ENCODE data around the gene PARP12.

DNA sequence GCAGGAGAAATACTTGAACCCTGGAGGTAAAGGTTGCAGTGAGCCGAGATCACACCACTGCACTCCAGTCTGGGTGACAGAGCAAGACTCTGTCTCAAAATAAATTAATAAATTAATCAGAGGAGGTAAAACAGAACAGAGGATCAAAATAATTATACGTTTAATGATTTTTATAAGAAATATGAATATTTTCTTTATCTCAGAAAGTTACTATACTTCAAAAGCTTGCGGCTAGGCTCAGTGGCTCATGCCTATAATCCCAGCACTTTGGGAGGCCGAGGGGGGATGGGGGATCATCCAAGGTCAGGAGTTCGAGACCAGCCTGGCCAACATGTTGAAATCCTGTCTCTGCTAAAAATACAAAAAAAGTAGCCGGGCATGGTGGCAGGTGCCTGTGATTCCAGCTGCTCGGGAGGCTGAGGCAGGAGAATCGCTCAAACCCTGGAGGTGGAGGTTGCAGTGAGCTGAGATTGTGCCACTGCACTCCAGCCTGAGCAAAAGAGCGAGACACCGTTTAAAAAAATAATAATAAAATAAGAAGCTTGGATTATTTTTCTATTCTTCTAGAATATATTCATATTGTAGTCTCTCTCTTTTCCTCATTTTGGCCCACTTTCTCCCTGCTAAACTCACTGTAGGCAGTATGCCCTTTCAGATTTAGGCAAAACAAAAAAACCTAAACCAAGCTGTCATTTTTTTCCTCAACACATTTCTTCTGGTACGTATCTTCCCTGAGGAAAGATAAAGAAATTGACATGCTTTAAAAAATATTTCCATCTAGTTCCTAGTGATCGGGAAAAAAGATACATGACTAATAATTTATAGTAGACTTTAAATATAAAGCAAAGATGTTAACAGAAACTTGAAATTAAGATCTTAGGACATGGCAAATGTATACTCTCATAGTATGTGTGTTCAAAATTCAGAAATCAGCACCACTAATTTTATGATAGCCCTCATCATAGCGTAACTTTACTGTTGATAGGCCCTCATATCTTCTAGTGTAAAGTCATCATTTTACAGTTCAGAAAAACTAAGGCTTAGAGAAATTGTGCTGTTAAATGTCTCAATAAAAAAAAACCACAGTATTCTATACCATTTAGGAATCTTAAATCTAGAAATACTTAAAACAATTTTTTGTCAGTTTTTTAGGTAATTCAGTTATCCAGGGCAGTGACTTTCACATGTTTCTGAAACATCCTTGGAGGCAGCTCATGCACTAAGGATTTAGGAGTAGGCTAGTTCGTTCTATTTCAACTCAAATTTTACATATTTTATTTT, 20.8 kb downstream of the LUC7L2 start:
- PRO-cap: no peak
- RAMPAGE, long total RNA, 4 experiments: no peak in any of the 4 experiments

DNA sequence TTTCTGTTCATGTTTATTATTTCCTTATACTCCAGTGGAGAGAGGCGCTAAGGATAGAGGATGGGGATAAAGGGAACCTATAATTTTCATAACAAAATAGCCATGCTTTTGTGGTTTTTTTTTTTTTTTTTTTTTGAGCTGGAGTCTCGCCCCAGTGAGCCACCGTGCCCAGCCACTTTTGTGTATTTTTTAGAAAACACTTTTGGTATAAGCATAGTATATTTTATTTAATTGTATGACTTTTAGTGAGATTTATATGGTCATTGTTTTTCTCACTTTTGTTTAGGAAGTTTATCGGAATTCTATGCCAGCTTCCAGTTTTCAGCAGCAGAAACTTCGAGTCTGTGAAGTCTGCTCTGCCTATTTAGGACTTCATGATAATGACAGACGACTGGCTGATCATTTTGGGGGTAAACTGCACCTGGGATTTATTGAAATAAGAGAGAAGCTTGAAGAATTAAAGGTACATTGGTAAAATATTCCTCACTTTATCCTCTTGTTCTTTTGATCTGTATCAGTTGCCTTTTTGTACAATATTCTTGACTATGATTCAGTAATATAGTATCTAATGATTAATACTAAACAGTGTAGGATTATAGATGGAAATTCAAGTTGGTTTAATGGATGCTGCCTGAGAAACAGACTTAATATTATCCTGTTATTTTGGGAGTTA, 47.3 kb downstream of the LUC7L2 start:
- PRO-cap: no peak
- RAMPAGE, long total RNA, 4 experiments: no peak in any of the 4 experiments

DNA sequence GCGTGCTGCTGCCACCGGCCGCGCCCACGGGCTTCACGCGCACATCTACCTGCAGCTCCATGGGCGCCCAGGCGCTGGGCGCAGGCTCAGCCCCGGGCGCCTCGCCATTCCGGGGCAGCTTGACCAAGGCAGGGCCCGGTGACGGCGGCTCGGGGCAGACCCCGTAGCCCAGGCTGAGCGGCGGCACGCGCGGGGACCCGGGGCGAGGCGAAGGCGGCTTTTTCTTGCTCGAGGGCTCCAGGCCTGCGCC, 329 bp downstream of the KLRG2 start:
- PRO-cap: no peak
- RAMPAGE, long total RNA, 4 experiments: no peak in any of the 4 experiments

DNA sequence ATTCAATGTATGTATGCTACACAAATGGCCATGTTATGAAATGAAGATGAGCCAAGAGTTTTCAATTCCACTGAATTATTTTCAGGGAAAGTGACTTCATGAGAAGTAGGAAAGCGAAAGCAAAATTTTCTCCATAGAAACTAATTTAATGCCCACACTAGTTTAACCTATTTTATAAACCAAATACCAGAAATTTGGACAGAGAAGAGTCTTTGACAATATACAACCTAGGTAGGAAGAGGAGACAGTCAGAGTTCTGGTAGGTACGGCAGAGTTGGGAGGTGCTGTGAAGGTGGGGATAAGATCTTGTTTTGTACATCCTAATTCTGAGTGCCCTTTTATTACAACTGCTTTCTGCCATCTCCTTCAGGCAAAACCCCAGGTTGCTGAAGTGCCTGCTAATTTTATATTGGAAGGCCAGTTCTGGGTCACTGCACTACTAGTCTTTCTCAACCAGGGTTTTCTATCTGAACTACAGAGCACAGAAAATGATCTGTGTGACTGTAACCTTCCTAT, 119.3 kb downstream of the HIPK2 start:
- PRO-cap: no peak
- RAMPAGE, long total RNA, 4 experiments: no peak in any of the 4 experiments

GRCh38 chr7:139714366-139715391, 63.1 kb downstream of the HIPK2 start:
- PRO-cap: no peak
- RAMPAGE, long total RNA, 4 experiments: no peak in any of the 4 experiments

GRCh38 chr7:139718413-139719397, 59.1 kb downstream of the HIPK2 start:
- PRO-cap: no peak
- RAMPAGE, long total RNA, 4 experiments: no peak in any of the 4 experiments

DNA sequence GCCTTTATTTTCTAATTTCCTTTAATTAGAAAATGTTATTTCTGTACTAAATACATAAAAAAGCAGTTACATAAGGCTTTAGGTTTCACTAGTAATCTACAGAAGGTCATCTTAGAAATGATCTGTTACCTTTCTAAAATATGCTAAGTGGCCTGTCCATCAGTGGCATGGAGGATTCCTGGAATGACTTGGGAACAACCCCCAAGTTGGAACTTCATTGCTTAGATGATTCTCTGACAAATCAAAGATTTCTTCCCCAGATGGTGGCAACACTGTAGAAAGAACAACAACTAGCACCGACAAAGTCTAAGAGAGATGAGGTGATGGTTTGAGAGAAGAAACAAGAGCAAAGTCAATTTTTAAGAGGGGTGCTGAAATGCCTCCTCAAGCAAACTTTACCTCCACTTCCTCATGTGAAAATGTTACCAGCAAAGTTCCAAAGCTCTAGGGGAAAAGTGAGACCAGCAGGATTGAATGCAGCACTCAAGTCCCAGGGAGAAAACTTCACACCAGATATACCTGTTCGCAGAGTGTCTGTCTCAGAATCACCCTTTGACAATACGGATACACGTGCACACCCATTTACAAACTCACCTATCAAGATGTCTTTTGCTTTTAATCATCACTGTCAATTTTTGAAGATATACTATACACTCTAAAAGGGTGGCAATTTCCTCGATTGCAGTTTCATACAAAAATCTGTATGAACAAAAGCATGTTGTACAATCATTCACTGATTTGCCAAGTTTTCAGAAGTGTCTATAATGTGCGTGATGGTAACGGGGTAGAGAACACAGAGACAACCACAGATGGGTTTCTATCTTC, 15.6 kb downstream of the HIPK2 start:
- PRO-cap: no peak
- RAMPAGE, long total RNA, 4 experiments: no peak in any of the 4 experiments

GRCh38 chr7:139776417-139776733, 1.4 kb downstream of the HIPK2 start:
- PRO-cap: bidirectional peak, plus-strand start at chr7:139776771, minus-strand start at chr7:139776594
- RAMPAGE, long total RNA, 4 experiments: no peak in any of the 4 experiments

DNA sequence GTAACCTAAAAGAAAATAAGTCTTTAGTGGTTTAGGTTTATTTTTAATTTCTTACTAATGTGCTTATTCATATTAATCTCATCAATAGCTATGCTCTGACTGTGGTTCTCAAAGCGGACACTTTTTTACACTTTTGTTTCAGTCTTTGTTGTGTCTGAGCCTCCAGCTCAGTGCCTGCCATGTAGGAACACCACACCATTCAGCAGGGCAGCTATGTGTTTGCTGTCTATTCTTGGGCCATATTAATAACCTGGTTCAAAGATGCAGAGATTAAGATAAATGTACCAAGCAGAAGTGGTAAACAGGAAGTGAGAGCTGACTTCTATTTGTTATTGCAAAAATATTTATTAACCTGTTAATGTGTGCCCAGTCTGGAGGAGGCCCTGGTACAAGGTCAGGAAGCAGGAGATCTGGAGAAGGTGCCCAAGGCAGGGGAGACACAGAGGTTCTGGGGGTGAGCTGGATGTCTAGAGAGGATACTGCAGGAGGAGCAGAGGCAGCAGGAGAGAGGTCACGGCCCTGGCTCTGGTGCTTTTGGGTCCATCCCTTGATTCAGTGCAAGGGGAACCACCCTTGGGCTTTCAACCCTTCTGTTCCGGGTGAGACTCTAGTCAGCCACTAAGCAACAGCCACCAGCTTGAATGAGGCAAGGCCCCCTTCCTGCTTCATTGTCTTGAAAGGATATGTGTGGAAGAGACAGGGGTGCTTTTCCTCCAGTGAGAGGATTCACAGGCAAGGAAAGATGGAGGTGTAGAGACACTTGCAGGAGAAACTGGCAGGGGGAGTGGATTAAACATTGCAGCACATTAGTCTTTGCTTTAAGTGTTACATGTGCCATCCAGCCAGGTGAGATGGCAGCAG, 1.9 kb downstream of the TBXAS1 start:
- PRO-cap: no peak
- RAMPAGE, long total RNA, 4 experiments: no peak in any of the 4 experiments

DNA sequence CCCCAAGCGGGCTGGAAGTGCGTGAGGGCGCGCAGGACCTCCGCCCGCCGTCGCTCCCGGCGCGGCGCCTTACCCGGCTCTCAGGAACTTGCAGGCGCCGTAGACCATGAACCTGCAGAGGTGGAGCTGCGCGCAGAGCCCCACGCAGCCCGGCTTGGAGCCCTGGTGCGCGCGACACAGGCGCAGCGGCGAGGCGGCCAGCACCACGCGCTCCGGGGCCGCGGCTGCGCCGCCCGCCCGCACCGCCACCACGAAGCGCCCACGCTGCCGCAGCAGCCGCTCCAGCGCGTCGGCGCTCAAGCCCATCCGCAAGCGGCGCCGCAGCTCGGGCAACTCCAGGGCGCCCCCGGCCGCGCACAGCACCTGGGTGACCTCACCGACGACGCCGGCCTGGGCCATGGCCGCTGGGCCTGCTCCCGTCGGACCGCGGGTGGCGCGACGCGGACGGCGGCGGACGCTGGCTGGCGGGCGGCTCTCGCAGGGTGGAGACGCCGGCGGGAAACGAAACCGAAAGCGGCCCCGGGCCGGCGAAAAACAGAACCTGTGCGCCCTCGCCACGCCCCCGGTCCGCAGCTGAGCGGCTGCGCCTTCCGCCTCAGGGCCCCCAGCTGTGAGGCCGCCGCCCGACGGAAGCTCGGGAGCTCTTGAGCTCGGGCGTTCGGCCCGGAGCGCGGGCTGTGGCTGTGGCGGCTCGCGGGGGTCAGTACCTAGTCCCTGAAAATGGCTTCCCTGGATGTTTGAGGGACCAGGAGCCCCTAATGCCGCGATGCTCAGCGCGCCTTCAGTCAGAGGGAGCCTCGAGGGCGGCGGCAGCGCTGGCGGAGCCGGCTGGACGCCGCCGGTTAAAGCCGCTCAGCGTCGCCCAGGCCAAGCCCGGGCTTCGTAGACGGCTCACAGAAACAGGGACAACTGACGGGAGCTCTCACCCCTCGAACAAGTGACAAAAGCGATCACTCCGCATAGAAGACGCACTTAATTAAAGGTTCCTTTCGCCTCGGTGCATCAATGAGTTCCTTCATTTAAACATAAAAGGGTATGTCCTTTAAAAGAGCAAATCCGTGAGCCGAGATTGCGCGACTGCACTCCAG, at the start of gene PARP12:
Gene PARP12, minus strand, starts transcription at position 503 of the 1,088 bp plus-strand sequence.
- PRO-cap: bidirectional peak, plus-strand start at position 647 of the sequence, minus-strand start at position 463 of the sequence
- RAMPAGE, long total RNA, 4 experiments: no peak in any of the 4 experiments

GRCh38 chr7:140199988-140200629, 23.3 kb upstream of the KDM7A start:
- PRO-cap: no peak
- RAMPAGE, long total RNA, 4 experiments: no peak in any of the 4 experiments

- PRO-cap: no peak
- RAMPAGE, long total RNA, 4 experiments: no peak in any of the 4 experiments
Measured at GRCh38 chr7:140238512-140239292, 61.9 kb upstream of the KDM7A start.

DNA sequence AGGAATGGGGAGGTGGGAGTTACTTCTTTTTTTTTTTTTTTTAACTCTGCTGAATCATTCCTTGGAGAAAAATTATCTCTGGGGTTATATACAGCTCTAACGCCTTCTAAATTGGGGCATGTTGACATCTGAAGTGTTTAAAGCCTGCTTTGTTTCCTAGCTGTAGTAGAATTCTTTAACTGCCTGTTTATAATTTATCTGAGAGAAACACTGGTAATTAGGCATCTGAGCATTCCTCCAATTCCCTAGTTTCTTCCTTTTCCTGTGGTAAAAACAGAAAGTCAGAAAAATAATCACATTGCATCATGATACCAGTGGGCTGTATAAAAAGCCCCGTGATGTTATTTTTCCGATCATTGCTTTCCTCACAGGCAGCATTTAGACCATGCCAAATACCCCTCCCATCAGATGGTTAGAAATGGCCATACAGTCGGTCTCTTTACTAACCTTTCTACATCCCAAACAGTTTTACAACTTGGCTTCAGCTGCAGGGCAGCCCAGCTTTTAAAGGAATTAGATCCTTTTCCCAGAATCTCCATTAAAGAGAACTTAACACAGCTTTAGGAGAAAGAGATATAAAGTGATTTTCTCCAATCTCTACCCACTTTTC, 98.7 kb upstream of the KDM7A start:
- PRO-cap: no peak
- RAMPAGE, long total RNA, 4 experiments: no peak in any of the 4 experiments

GRCh38 chr7:140478211-140479039, 880 bp downstream of the MKRN1 start:
- PRO-cap: bidirectional peak, plus-strand start at chr7:140478914, minus-strand start at chr7:140478885
- RAMPAGE, long total RNA, 4 experiments: no peak in any of the 4 experiments

- PRO-cap: bidirectional peak, plus-strand start at chr7:140533748, minus-strand start at chr7:140533647
- RAMPAGE, long total RNA, 4 experiments: no peak in any of the 4 experiments
Measured at GRCh38 chr7:140533435-140533971, 54.2 kb upstream of the MKRN1 start.

- PRO-cap: no peak
- RAMPAGE, long total RNA, 4 experiments: start-site peak on the minus strand in 1 of 4 experiments, at chr7:140553129-140553592 at its widest, 6 reads per replicate
Measured at GRCh38 chr7:140553280-140553670, 74.0 kb upstream of the MKRN1 start.

DNA sequence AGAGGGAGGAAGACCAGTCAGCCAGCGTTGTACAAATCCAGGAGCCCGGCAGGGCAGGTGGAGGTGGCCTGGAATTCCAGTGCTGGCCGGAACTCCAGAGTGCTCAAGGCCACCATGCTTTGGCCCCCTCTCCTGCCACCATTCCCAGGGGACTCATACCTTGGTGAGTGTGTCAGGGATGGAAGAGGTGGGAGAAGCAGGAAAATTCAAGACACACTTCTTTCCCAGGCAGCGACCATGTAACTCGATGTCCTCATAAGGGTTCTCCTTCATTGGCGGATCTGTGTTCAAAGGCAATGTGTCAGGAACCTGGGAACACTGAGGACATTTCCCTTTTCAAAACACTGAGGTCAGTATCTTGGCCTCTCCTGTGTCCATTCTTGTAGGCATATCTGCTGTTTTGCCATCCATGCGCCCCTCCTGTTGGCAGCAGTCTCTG, 55.2 kb downstream of the DENND2A start:
- PRO-cap: no peak
- RAMPAGE, long total RNA, 4 experiments: no peak in any of the 4 experiments

- PRO-cap: no peak
- RAMPAGE, long total RNA, 4 experiments: no peak in any of the 4 experiments
Measured at GRCh38 chr7:140695881-140696374, 580 bp upstream of the NDUFB2 start.

- PRO-cap: no peak
- RAMPAGE, long total RNA, 4 experiments: no peak in any of the 4 experiments
Measured at GRCh38 chr7:140824358-140824751, 100.4 kb downstream of the BRAF start.

GRCh38 chr7:140911131-140911510, 13.6 kb downstream of the BRAF start:
- PRO-cap: no peak
- RAMPAGE, long total RNA, 4 experiments: no peak in any of the 4 experiments